ENCODE measurements around the genes SESTD1 and PPP1R1C.

GRCh38 chr2:178242070-178242799 lies 47.9 kb downstream of the OSBPL6 start:
- PRO-cap, result no peak
- RAMPAGE, long total RNA, 4 experiments, result no peak in any of the 4 experiments

DNA sequence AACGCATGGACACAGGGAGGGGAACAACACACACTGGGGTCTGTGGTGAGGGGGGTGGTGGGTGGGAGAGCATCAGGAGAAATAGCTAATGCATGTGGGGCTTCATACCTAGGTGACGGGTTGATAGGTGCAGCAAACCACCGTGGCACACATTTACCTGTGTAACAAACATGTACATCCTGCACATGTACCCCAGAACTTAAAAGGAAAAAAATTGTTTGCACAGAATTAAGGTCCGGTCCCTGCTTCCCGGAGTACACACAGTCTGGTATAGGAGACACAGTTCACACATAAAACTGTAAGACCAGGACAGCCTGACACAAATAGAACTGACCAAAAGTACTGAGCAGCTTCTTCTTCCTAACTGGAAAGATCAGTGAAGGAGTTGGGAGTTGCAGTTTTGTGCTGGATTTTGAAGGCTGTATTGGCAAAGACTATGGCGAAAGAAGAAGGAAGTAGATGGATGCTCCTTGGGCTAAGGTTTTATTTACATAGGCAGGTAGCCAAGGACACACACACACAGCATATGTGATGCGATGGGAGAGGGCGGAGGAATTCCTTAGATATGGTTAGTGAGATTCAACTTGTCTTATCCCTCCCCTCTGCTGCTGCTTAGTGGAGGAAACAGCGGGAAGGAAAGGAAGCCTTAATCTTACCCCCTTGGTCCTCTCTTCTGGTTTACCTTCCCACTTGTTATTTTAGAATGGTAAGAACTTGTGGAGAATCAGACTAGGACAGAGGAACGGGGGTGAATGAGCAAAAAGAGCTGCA lies 87.6 kb downstream of the OSBPL6 start:
- PRO-cap, result unidirectional peak, plus-strand start at position 615 of the sequence
- RAMPAGE, long total RNA, 4 experiments, result start-site peak on the plus strand in 1 of 4 experiments, centred at position 427 of the sequence, 5 reads per replicate

DNA sequence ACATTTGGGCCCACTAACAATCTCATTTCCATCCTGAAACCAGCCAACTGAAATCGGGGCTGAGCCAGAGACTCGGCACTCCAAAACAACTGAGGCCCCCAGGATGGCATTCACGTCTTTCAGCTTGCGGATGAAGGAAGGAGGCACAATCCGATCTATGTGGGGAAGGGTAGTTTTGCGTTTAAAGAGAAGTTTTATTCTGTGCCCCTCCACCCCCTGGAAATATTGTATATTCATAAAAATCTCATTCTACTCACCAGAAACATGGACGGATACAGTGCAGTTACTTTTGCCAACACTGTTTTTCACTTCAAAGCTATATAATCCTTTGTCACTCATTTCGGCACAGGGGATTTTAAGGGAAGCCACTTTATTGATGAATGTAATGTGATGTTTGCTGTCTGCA lies 87.9 kb downstream of the TTN start:
- PRO-cap, result no peak
- RAMPAGE, long total RNA, 4 experiments, result start-site peak on the minus strand in 1 of 4 experiments, centred at position 213 of the sequence, 5 reads per replicate

DNA sequence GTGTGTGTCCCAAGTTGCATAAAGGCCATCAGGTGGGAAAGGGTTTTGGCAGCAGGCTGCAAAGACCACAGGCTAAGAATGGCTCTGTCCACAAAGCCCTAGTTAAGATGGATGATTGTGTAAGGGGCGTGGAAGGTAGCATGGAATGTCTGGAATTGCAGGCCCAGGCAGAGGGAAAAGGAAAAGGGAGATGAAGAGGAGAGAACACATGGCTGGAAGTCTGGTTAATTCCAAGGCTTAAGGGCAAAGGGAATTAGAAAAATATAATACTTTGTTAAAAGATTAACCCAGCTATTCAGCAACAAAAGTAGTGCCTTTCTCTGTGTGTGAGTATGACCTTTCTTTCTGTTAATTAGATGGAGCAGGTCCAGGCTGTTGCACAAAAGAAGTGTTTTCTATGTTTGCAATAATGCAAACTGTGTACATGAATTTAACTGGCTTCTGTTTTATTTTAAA lies 8.7 kb upstream of the CCDC141 start:
- PRO-cap, result no peak
- RAMPAGE, long total RNA, 4 experiments, result no peak in any of the 4 experiments

- PRO-cap, result bidirectional peak, plus-strand start at chr2:179264676, minus-strand start at chr2:179264549; unidirectional peak, plus-strand start at chr2:179265159; bidirectional peak, plus-strand start at chr2:179265417, minus-strand start at chr2:179265300
- RAMPAGE, long total RNA, 4 experiments, result start-site peak on the minus strand in 1 of 4 experiments, at chr2:179264510-179264584 at its widest, 84 reads per replicate
These were observed at the start of gene SESTD1 for GRCh38 chr2:179264468-179265534. TSS of gene SESTD1 (minus strand) at chr2:179264832.

- PRO-cap, result no peak
- RAMPAGE, long total RNA, 4 experiments, result no peak in any of the 4 experiments
These were observed 164.1 kb upstream of the SESTD1 start for GRCh38 chr2:179428616-179429313.

DNA sequence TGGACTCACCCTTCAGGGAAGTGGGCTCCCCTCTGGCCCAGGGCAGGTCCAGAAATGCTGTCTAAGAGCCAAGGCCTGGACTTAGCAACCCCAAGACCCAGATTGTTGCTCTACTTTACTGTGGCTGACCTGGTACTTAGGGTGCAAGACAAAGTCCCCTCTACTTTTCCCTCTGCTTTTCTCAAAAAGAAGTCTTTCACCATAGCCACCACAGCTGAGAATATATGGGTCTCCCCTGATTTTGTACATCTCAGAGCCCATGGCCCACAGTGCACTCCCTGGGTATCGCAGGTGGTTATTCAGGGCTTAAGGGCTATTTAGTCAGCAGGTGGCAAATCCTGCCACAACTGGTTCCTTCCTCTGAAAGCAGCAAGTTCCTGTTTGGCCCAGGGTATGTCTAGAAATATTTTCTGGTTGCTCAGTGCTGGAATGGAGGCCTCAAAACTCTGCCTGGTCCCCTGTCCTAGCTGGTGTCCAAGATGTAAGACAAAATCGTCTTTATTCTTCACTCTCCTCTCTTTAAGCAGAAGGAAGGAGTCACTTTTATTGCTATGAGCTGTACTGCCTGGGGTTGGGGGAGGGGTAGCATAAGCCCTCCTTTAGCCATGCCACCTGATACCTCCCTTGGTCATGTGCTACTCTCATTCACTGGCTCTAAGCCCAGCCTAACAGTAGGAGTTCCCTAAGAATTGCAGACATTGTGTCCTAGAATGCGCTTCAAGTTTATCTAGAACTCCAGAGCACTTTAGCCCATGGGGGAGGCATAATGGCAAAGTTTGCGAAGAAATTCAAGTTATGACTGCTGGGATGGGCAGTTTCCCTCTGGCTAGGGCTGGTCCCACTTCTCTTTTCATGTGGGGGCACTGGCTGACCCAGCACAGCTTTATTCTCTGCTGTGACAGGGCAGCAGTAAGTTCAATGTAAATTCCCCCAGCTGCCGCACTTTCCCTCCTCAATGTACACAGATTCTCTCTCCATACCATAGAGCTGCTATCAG lies 26.9 kb upstream of the CWC22 start:
- PRO-cap, result no peak
- RAMPAGE, long total RNA, 4 experiments, result no peak in any of the 4 experiments

DNA sequence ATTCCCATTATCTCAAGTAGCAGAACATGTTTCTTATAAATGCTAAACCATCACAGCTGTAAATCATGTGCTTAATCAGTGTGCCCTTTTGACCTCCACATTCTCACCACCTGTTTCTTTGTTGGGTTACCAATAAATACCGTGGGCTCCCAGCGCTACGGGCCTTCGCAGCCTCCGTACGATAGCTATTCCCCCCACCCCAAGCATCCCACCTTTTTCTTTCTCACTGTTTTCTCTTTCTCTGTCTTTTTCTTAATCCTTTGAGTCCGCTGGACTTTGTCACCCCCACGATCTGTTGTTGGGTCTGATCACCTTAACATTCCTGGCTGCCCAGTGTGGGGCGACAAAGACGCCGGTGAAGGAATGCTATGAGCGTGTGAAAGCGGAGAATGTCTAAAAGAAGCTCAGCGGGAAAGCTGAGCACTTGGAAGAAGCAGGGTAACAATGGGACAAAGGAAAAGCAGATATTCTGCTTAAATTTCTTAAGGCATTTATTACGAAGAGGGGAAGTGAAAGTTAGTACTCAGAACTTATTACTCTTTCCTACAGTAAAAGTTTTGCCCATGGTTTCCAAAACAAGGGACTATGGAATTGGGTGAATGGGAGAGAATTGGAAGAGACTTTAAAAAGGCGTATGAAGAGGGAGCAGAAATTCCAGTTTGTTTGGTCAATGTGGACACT lies 49.7 kb upstream of the CWC22 start:
- PRO-cap, result no peak
- RAMPAGE, long total RNA, 4 experiments, result no peak in any of the 4 experiments

GRCh38 chr2:180979375-180979907 lies 964 bp upstream of the UBE2E3 start:
- PRO-cap, result no peak
- RAMPAGE, long total RNA, 4 experiments, result no peak in any of the 4 experiments

GRCh38 chr2:181014121-181014711 lies 33.8 kb downstream of the UBE2E3 start:
- PRO-cap, result no peak
- RAMPAGE, long total RNA, 4 experiments, result start-site peak on the plus strand in 1 of 4 experiments, at chr2:181014217-181014486 at its widest, 11 reads per replicate

GRCh38 chr2:181165234-181165831 lies 184.9 kb downstream of the UBE2E3 start:
- PRO-cap, result no peak
- RAMPAGE, long total RNA, 4 experiments, result no peak in any of the 4 experiments

DNA sequence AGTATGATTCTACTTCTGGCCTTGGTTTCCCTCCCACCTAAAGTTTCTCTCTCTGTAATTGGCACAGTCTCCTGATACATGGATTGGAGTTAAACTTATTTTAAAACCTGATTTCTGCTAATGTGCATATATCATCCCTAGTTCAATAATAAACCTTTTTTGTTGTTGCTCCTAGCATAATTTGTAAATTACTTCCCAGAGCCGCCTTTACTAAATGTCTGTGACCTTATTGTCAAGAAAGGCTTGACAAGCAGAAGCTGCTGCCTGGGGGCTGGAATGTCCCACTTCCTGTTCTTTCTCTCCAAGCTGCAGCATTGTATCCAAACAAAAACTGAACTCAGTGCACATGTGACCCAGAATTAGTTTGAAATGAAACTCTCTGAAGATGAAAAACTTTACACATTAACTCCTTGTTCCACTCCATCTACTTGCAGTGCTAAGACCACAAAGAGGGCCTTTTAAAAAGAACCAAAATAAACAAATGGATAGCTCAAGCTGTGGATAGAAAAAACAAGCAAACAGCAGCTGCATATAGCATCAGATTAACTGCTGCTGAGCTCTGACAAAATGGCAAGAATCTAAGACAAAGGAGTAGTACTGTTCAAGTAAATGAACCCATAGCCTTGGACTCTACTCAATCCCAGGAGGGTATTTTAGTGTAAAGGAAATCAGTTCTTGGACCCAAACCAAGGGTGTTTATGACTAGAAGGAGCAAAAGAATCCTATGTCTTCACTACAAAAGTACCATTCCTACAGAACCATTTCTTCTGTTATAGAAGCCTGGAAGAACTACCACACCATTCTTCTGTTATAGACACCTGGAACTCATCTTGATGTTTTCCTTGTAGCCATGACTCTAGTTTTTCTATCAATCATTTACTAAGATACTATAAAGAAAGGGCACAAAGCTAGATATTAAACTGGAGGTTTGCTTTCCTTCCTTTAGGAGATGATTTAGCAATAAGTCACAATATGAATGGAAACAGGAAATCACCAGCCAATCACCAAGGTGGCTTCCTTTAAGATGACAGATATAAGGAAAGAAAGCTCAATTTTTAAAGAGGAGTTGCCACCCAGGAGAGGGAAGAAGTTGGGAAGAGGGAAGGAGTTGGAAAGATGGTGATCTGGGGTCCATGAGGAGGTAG lies 100.0 kb upstream of the NEUROD1 start:
- PRO-cap, result no peak
- RAMPAGE, long total RNA, 4 experiments, result no peak in any of the 4 experiments

DNA sequence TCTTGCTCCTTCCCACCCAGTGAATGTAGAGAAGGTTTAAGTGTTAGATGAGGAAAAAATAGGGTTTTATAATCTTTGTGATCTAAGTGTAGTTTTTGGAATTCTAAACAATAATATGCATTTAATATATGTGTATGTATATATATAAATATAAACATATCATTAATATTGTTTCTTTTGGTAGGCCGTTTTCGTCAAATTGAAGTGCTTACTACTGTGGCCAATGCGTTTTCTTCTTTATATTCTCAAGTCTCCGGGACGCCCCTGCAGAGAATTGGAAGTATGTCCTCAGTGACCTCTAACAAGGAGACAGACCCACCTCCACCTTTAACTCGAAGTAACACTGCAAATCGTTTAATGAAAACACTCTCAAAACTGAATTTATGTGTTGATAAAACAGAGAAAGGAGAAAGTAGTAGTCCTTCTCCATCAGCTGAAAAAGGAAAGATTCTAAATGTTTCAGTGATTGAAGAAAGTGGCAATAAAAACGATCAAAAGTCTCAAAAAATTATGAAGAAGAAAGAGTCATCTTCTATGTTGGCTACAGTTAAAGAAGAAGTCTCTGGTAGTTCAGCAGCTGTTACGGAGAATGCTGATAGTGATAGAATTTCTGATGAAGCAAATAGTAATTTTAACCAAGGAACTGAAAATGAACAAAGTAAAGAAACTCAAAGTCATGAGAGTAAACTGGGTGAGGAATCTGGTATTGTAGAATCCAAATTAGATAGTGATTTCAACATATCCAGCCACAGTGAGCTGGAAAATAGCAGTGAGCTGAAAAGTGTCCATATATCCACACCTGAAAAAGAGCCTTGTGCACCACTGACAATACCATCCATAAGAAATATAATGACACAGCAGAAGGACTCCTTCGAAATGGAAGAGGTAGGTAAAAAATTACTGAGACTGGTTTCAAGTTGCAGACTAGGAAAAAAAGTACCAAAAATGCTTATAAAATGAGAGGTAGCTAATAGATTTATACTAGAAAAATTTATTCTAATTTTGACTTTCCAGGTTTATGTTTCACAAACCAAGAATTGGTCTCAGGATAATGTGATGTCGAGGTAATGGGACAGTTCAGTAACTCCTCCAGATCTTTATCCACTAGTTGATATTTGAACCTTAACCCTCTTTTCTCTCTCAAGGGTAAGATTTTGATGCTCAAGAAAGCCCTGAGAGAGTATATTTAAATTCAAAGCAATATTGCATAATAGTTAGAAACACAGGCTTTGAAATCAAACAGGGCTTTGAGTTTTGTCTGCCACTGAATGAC lies 10.5 kb downstream of the ITPRID2 start:
- PRO-cap, result no peak
- RAMPAGE, long total RNA, 4 experiments, result no peak in any of the 4 experiments

- PRO-cap, result no peak
- RAMPAGE, long total RNA, 4 experiments, result no peak in any of the 4 experiments
These were observed at the start of gene PPP1R1C for GRCh38 chr2:181985460-181986288. TSS of gene PPP1R1C (plus strand) at chr2:181985853.

- PRO-cap, result no peak
- RAMPAGE, long total RNA, 4 experiments, result no peak in any of the 4 experiments
These were observed 45.4 kb downstream of the PPP1R1C start for GRCh38 chr2:182030982-182031469.

DNA sequence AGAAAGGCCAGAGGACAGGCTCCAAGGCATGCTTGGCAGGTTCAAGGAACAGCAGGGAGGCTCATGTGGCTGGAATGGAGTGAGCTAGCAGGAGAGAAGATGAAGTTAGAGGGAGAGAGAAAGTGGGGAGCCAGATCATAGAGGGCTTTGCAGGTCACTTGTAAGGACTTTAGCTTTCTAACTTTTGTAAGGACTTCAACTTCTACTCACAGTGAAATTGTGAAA lies 73.4 kb downstream of the FRZB start:
- PRO-cap, result unidirectional peak, plus-strand start at position 145 of the sequence
- RAMPAGE, long total RNA, 4 experiments, result no peak in any of the 4 experiments

DNA sequence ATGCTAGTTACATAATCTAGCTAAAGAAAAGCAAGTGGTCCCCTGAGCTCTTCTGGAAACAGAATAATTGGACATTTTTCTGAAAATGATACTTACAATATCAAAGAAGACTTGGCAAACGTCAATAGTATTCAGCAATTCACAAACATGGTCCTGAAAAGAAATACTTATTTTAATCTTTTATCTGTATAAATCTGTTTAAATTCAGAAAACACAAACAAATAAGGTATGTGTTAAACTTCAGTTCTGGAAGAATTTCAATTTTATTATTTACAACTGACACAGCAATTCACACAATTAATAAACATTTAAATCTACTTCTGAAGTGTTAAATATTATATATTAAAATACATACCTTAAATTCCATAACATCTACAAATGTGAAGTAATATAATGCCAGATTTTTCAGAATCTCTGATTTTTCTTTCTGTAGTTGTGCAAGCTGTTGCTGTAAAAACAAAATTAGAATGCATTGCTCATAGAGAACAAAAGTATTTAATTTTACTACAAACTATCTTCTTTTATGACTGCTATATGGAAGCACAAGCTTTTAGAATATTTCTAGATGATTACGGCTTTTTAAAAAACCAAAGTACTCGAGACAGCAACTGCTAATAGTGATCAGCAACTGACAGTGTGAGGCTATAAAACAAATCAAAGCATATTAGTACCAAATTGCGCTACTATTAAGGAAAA lies 35.2 kb downstream of the NCKAP1 start:
- PRO-cap, result no peak
- RAMPAGE, long total RNA, 4 experiments, result no peak in any of the 4 experiments

DNA sequence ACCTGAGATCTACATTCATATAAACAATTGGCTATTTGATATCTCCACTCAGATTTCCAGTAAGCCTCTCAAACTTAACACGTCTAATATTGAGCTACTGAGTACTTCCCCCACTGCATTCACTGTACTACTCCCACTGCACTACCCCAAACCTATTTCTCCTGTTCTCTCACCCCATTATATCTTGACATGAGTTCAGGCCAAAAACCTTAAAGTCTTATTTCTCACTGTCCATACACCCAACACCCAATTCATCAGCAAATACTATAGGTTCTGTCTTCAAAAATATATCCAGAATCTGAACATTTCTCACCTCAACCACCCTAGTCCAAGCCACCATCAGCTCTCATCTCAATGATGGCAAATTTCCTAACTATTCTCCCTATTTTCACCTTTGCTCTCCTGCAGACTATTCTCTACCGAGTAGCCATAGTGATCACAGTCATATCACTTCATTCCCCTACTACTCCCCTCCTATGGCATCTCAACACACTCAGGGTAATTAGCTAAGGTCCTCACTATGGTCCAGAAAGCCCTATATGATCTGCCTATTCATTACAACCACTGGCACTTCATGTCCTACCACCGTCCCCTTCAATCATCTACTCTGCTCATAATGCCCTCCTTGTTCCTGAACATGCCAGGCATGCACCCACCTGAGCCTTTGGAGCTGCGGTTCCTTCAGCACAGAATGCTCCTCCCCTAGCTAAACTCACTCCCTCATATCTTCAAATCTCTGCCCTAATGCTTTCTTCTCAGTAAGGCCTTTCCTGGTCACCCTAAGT lies 24.8 kb downstream of the NCKAP1 start:
- PRO-cap, result no peak
- RAMPAGE, long total RNA, 4 experiments, result start-site peak on the minus strand in 1 of 4 experiments, centred at position 453 of the sequence, 20 reads per replicate

DNA sequence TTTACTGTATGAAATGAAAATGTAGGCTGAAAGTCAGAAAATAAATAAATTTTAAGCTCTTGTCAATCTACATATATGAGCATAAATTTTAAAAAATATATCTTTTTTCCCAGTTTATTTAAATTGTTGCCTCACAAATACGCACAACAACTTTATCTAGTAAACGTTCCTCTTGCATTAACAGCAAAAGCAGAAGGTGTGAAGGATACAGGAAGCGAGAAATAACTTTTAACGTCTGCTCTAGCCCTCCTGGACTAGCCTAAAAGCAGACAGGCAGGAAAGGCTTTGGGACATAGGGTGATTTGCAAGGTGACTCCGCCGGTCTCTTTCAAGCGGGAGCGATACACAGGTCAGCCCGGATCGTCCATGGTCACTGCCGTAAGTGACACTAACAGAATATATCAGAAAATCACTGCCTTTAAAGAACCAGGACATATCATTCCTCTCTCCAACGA lies 406 bp upstream of the DUSP19 start:
- PRO-cap, result no peak
- RAMPAGE, long total RNA, 4 experiments, result no peak in any of the 4 experiments

- PRO-cap, result no peak
- RAMPAGE, long total RNA, 4 experiments, result no peak in any of the 4 experiments
These were observed 543 bp upstream of the NUP35 start for GRCh38 chr2:183123705-183124094.

Data from Peyer's patch (tissue), 4 donors.